Skeletal muscle satellite cell (primary cell): ENCODE measurements around a stretch of chr3.

- CAGE, long polyA plus RNA = no peak
These were observed 55.6 kb downstream of the ST6GAL1 start for GRCh38 chr3:186985746-186986454.

DNA sequence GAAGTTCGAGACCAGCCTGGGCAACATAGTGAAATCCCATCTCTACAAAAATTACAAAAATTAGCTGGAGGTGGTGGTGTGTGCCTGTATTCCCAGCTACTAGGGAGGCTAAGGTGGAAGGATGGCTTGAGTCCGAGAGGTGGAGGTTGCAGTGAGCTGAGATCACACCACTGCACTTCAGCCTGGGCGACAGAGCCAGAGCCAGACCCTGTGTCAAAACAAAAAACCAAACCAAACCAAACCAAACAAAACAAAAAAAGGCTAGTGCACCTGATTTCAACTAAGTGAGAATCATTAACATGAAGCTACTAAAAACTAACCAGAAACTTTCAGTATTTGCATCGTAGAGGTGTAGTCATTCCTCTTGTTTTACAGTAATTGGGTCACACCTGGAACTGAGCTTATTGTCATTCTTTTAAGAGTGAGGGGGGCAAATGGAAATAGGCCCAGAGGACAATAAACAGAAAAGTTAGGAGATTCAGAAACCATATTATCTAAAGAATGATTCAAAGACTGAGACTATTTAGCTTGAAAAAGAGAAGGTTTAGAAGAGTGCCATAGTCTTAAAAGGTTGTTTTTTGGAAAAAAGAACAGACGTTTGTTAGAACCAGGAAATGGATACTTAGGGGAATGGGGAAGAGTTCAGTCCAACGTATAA is 58.5 kb downstream of the ST6GAL1 start:
- CAGE, long polyA plus RNA = no peak

DNA sequence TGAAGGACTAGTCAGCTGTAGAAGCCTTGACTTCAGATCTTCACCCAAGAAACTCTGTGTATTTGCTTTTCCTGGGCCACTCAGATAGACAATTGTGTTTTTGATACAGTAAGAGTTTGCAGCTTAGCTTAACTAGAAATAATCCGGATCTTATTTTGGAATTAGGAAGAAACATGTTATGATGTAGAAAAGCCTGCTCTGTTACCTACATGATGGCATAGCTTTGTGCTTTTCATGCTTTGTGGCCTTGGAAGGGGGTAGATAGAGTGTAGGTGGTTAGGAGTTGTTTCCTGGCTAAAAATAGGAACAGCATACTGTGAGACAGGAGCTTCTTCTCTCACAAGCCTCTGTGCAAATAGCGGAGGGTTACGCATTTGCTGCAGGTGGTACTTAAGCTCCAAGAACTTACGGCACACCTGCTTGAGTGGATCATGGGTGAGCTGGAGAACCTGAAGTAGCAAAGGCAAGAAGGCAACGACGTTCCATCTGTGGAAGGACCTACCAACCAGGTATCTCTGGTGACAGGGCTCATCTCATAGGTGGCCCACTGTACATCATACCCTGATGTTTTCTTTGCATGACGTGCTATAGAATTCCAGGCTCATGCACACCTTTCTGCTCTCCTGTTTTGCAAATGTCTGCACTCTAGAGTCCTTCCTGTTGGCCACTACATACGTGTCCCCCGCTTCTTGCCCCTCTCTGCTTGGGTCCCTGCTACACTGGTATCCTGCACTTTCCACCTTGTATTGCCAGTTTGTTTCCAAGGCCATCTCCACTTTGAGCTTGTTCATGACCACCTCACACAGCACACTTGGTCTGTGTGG is 66.1 kb downstream of the ST6GAL1 start:
- CAGE, long polyA plus RNA = no peak

DNA sequence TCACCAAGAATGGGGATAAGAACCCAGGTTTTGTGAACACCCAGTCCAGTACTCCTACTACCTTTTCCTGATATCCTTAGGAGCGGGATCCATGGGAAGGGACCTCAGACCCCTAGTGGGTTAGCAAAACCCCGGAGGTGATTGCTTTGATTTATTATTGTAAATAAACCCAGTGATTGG is 98.2 kb downstream of the RPL39L start:
- CAGE, long polyA plus RNA = no peak

DNA sequence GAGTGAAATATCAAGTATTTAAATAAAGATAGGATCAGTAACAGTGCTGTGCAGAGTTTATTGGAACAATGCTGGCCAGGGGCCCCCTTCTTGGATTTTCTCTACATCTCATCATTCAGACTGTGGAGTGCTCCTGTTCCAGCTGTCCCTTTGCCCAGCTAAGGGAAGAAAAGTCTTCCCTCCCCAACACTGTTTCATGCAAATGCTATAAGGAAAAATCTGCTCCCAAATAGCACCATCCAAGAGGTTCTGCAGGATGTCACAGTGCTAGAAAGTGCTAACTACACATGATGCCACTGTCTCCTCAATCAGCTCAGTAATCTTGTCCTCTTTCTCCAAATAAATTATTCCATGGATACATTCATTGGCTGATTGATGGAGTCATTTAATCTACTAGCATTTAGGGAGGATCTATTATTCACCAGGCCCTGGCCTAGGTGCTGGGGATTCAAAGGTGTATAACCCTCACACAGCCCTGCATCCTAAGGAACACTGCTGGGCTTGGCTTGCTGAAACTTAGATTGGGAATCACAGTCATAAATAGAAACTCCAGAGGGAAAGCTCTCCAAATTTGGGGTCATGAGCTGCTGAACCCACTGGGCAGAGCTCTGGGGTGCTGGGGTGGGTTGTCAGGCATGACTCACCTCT is 64.3 kb downstream of the RPL39L start:
- CAGE, long polyA plus RNA = no peak

DNA sequence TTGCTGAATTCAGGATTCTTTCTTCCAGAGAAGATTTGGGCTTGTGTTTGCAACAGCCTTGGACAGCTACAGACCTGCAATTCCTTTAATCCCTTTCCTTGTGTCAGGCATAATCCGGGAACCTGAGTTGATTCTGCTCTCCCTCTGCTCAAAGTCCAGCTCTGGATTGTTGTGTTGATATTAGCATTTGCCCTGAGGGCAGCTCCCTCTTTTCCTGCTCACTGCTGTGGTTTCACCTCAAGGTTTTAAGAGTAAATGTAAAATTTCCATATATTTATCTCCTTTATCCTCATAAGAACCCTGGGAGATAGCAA is 23.3 kb upstream of the RTP1 start:
- CAGE, long polyA plus RNA = no peak

DNA sequence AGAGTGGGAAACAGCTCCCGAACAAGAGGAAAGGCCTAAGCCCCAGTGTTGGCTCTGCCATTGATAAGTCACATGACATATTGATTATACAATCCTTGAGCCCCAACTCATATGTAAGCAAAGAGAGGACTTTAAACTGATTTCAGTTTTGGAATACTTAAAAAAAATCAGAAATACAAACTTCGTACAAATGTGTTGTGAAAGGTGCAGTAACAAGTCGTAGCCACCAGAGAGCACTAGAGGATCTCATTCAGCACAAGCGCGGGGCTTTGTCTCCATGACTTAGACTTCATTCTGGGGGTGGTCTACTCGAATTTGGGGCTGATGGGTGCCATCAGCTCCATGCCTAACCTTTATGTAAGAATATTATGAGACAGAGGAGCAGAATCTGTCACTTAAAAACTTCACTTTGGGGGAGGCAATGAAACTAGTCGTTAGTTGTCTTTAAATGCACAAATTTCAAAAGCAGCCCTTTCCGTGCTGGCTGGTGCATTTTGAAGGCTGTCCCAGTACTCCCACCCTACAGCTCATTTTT is 27.3 kb upstream of the MASP1 start:
- CAGE, long polyA plus RNA = no peak

- CAGE, long polyA plus RNA = no peak
These were observed 19.0 kb upstream of the RTP2 start for GRCh38 chr3:187721169-187721896.

DNA sequence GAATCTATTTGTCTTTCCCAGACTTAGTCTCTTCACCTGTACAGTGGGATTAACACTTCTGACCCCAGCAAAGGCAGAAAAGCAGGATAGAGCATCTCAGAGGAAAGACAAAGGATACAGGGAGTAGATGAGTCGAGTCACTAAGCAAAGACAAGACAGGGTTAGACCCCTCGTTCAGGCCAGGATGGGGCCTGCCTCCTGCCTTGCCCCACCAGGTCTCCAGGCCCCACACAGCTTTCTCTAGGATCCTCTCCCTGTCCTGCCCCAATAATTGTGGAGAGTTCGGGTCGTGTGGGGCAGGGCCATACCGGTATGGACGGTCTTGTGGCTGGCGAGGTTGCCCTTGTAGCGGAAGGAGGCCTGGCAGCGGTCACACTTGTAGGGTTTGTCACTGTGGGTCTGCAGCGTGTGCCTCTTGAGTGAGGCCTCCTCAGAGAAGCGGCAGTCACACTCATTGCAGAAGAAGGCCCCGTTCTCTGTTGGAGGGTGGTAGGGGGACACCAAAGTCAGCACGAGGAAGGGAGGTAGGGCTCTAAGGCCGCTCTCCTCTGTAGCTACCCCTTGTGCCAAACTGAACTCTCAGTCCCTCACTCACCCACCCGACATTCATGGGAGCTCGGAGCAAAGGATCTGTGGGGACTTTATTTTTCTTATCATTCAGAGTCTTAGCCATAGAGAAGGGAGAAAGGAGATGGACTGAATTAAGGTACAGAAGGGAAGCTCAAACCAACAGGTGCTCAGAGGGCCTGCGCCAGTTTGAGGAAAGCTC is 18.7 kb downstream of the BCL6 start:
- CAGE, long polyA plus RNA = no peak

DNA sequence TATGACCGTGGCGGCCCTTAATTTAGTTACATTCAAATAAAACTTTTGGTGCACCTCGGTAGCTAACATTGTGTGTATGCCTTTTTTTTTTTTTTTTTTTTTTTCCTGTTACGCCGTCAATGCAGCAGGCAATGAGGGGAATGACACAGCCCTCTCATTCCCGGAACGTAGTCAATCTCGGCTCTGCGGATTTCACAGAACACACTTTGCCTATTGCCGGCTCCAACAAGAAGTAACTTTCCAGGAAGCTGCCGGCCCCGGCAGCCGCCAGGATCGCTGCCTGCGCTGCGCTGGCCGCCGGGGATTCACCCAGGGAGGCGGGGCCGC is 7.6 kb downstream of the BCL6 start:
- CAGE, long polyA plus RNA = no peak

DNA sequence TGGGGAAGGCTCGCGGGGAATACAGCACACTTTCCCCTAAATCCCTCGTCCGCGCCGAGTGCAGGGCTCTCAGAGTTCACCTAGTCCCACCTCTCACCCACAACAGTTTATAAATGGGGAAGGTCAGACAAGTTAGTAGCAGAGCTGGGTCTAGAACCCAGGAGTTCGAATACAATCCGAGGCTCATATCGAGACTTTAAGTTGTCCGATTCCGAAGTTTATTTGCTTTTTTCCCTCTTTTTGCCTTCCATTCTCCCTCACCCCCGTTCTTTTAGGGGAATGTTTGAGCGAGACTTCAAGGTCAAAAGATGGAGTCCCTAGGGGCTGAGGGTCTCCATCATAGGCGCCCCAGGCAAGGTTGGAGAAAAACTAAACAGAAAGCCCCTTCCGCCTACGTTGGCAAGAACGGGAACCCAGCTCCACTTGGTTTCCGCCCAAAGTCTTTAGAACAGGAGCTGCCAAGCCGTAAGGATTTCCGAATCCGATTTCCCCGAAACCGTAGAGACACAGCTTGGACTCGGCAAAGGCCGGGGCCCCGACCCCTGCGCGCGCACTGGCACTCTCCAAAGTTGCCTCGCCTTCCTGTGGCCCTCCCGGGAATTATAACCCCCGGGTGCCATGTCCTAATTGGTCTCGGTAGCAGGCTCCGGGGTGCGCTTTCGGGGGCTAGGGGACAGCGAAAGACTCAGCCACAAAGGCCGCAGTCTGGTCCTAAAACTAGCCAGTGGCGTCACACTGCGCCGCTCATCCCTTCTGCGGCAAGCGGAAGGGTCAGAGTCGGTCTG is 7.1 kb downstream of the BCL6 start:
- CAGE, long polyA plus RNA = no peak

DNA sequence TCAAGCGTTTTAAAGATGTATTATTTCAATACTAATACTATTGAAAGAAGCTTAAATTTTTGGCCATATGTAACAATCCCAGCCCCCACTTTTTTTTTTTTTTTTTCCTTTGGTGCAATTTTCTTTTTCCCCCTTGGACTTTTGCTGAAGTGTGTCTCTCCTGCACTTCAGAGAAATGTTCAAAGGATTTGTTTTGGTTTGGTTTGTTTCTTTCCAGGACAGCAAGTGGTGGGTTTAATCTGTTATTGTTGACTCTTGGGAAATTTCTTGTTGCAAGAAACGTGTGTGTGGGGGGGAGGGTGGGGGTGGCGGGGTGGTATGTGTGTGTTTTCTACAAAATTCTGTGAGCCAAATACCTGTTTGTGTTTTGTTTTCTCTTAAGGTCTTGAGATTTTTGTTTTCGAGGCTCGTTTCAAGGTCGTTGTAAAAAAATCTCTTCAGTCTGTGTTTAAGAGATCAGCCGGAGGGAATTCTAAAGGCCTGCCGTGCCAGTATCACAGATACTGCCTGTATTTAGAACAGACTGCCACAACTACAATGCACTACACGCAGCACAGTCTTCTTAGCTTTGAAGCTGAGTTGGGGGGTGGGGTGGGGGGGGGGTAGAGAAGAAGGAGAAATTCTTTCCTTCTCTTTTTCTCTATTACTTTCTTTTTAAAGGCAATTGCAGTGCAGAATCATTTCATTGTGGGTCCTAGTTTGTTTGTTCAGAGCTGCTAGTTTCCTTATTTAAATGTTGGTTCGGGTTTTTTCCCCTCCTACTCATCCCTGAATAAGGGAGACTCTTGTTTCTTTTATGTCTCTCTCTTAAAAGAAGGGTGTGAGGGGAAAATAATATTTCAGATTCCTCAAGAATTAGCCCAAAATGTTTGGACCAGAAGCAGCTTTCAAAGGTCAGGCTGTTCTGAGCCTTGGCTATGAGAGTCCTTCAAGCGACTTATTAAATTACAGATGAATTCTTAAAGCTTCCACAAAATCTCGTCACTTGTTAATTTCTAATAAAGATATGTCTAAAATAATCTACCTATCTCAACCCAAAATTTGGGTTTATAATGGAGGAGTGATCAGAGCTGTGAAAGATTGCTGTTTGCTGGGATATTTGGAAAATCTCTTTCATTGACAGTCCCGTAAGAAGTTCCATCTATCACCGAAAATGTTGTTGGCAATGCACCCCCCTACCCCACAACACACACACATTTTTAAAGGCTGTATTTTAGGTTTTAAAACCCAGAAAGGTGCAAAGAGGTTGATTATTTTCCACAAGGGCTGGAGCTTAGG is 1.5 kb upstream of the BCL6 start:
- CAGE, long polyA plus RNA = no peak

- CAGE, long polyA plus RNA = no peak
These were observed 203.1 kb upstream of the BCL6 start for GRCh38 chr3:187948110-187949014.

- CAGE, long polyA plus RNA = no peak
These were observed 102.3 kb upstream of the LPP start for GRCh38 chr3:188051724-188052064.

DNA sequence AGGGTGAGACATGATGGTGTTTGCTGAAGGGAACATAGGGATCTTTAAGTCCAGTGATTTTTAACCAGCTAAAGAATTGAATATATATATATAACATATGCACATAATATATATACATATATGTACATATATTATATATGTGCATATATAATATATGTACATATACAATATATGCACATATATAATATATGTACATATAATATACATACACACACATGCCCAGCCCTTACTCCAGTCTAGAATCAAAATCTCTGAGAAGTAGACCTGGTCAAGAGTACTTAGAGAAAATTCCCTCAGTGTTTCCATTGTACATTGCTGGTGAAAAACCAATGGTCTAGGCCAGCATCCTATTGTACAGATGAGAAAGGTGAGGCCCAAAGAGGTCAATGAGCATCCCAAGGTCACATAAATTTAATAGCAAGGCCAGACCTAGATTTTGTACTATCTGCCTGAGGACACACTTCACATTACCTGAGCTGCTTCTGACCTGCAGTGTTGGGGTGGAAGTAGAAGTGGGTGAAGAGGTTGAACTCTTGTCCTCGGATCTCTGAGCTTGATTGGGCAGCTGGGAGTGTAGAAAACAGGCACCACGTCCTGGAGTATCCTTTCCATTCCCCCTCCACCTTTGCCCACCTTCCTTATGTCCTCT is 28.8 kb downstream of the LPP start:
- CAGE, long polyA plus RNA = no peak

GRCh38 chr3:188185521-188186270 is 31.7 kb downstream of the LPP start:
- CAGE, long polyA plus RNA = no peak

DNA sequence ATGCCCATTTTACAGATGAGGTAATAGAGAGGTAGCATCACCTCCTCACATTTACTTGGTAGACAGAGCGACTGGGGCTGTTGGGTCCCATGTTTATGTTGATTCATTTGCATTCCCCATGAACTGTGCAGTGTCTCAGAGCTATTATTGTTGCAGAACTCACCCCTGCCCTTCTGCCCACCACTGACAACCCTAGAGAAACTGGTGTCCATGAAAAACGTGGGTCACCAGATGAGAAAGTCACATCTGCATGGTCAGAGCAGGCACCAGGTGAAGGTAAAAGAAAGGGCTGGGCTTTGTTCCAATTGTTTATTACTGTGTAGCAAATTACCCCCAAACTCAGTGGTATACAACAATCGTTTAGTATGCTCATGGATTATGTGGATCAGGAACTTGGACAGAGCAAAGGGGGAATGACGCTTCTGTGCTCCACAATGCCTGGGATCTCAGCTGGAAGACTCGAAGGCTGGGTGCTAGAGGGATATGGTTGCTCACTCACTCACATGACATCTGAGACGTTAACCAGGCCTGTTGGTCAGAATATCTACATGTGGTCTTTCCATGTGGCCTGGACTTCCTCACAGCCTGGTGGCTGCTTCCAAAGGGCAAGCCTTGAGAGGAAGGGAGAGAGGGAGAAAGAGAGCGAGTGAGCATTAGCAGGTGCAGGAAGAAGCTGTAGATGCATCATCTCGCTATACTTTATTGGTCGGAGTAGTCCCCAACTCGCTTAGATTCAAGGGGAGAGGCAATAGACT is 44.8 kb downstream of the LPP start:
- CAGE, long polyA plus RNA = no peak

- CAGE, long polyA plus RNA = no peak
These were observed 58.4 kb downstream of the LPP start for GRCh38 chr3:188212052-188213005.

GRCh38 chr3:188220158-188221608 is 66.7 kb downstream of the LPP start:
- CAGE, long polyA plus RNA = no peak

DNA sequence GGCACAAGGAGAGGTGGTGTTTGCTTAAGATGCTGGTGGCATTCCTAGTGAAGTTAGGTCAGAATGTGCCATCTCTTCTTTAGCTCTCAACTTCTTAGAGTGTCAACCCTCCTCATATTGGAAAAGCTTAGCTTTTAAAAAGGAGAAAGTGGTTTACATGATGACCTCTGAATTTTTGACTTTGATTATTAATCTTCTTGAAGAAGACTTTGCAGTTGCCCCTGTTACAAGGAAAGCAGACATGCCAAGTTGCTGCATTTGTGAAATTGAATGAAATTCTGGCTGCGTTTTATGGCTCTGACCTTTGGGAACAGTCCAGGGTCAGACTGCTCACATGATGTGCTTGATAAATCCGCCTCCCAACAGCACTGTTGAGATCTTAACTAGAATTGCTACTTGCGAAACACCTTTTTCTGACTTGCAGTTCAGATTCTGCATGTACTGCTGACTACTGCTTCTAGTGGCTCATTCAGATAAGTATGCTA is 129.2 kb downstream of the LPP start:
- CAGE, long polyA plus RNA = no peak